ENCODE data around the genes ZNF354C, HNRNPH1 and MGAT4B.

DNA sequence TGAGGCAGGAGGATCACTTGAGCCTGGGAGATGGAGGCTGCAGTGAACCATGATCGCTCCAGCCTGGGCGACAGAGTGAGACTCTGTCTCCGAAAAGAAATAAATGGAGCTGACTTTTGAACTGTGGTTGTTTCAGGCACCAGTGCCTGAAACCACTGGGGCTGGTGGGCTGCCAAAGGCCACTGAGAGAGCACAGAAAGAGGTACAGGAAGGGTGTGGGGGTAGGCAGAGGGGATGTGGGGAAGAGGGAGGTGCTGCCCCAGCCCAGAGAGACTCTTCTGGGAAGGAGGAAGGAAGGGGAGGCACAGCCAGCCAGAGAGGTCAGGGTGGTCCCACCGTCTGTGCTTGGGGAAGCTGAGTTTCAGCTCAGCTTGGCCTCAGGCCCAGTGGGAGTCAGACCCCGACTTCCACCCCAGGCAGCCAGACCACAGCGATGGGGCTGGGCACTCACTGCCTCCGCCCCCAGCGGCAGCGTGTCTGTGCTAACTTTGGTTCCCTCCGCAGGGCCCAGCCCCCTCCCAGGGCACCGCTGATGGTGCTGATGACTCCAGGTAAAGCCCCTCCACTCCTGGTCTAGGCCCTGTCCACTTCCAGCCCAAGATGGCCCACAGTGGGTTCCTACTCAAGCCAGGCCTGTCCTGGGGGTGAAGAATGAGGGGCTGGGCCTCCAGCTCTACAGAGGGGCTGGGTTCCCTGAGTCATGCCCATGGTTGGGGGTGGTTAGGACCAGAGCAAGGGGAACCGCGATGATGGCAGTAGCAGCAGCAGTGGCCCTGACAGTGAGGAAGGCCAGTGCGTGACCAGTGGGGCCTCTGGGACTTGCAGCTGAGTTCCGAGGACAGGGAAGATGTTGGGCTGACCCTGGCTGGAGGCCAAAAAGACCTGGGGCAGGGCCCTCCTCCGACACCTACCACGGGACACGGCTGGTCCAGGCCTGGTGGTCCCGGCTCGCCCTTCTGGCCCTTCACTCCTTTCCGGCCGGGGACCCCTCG lies 8.8 kb upstream of the PHYKPL start:
- PRO-cap, 4 experiments, result peak in 1 of 4 experiments; most common plus-strand start position 305 of the sequence (in 1); most common minus-strand start position 157 of the sequence (in 1)
- RAMPAGE, long total RNA, 2 experiments, result no peak in any of the 2 experiments

GRCh38 chr5:178428811-178429480 lies 161.2 kb downstream of the COL23A1 start:
- PRO-cap, 4 experiments, result no peak in any of the 4 experiments
- RAMPAGE, long total RNA, 2 experiments, result no peak in any of the 2 experiments

- PRO-cap, 4 experiments, result no peak in any of the 4 experiments
- RAMPAGE, long total RNA, 2 experiments, result no peak in any of the 2 experiments
Observed at GRCh38 chr5:178545100-178545563, 45.1 kb downstream of the COL23A1 start.

DNA sequence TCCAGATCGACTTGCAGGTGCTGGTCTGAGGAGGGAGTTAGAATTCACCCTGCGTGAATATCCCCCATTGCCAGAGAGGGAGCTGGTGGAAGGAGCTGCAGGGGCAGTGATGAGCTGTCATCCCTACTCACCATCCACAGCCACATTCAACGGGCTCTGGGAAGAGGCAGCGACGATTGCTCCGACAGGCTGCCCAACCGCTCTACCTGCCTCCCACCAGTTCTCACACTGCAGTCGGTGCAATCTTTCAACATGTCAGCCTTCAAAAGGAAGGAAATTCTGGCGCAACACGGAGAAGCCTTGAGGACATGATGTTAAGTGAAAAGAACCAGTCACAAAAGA lies 40.9 kb upstream of the CLK4 start:
- PRO-cap, 4 experiments, result no peak in any of the 4 experiments
- RAMPAGE, long total RNA, 2 experiments, result no peak in any of the 2 experiments

- PRO-cap, 4 experiments, result peak in 4 of 4 experiments; most common plus-strand start chr5:179060373 (in 4); most common minus-strand start chr5:179060254 (in 3)
- RAMPAGE, long total RNA, 2 experiments, result start-site peak on the plus strand in 1 of 2 experiments, at chr5:179060336-179060456 at its widest, 14 reads per replicate
Observed at GRCh38 chr5:179059945-179060925, at the start of gene ZNF354C. Gene ZNF354C (plus strand): TSS chr5:179060373.

DNA sequence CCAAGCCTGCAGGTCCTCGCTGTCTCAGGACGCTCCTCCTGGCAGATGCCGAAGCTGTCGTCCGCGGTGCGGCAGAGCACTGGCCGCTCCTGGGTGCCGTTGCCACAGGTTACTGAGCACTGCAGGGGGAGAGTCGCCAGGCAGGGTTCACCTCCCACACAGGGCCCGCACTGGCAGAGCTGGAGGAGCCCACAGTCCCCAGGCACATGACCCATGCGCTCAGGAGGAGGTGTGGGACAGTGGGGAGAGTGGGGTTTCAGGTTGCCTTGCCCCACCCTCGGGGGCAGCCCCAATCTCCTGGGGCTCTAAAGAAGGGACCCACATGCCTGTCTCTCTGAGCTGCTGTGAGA lies 62.5 kb downstream of the ZNF354C start:
- PRO-cap, 4 experiments, result no peak in any of the 4 experiments
- RAMPAGE, long total RNA, 2 experiments, result no peak in any of the 2 experiments

- PRO-cap, 4 experiments, result peak in 1 of 4 experiments; most common plus-strand start chr5:179379322 (in 1)
- RAMPAGE, long total RNA, 2 experiments, result no peak in any of the 2 experiments
Observed at GRCh38 chr5:179379256-179379524, 33.9 kb upstream of the ADAMTS2 start.

- PRO-cap, 4 experiments, result no peak in any of the 4 experiments
- RAMPAGE, long total RNA, 2 experiments, result no peak in any of the 2 experiments
Observed at GRCh38 chr5:179558792-179559288, 8.5 kb downstream of the RUFY1 start.

- PRO-cap, 4 experiments, result peak in 4 of 4 experiments; most common plus-strand start chr5:179623983 (in 3); most common minus-strand start chr5:179623669 (in 4)
- RAMPAGE, long total RNA, 2 experiments, result start-site peak on the minus strand in 2 of 2 experiments, at chr5:179623636-179623694 at its widest, 330 to 454 reads per replicate
Observed at GRCh38 chr5:179623541-179624091, at the start of gene HNRNPH1. Gene HNRNPH1 (minus strand): TSS chr5:179623671.

GRCh38 chr5:179792664-179793335 lies 986 bp upstream of the LTC4S start:
- PRO-cap, 4 experiments, result no peak in any of the 4 experiments
- RAMPAGE, long total RNA, 2 experiments, result no peak in any of the 2 experiments

- PRO-cap, 4 experiments, result peak in 4 of 4 experiments; most common plus-strand start chr5:179796169 (in 4); most common minus-strand start chr5:179795992 (in 3)
- RAMPAGE, long total RNA, 2 experiments, result no peak in any of the 2 experiments
Observed at GRCh38 chr5:179795719-179796449, 2.1 kb downstream of the LTC4S start.

- PRO-cap, 4 experiments, result peak in 4 of 4 experiments; most common plus-strand start chr5:179806077 (in 4); most common minus-strand start chr5:179805855 (in 1)
- RAMPAGE, long total RNA, 2 experiments, result no peak in any of the 2 experiments
Observed at GRCh38 chr5:179805592-179806148, 996 bp downstream of the MGAT4B start.

GRCh38 chr5:179806149-179807246 lies at the start of gene MGAT4B:
Gene MGAT4B (minus strand): TSS chr5:179806866.
- PRO-cap, 4 experiments, result peak in 4 of 4 experiments; most common plus-strand start chr5:179806396 (in 4); most common minus-strand start chr5:179806334 (in 4)
- RAMPAGE, long total RNA, 2 experiments, result start-site peak on the plus strand in 1 of 2 experiments, at chr5:179806417-179807107 at its widest, 51 to 70 reads per replicate; start-site peak on the minus strand in 2 of 2 experiments, at chr5:179806513-179806641 at its widest, 20 to 71 reads per replicate

- PRO-cap, 4 experiments, result peak in 4 of 4 experiments; most common minus-strand start chr5:179820766 (in 4)
- RAMPAGE, long total RNA, 2 experiments, result no peak in any of the 2 experiments
Observed at GRCh38 chr5:179820126-179820844, 420 bp upstream of the SQSTM1 start.

GRCh38 chr5:179871257-179871918 lies 12.8 kb upstream of the MRNIP start:
- PRO-cap, 4 experiments, result no peak in any of the 4 experiments
- RAMPAGE, long total RNA, 2 experiments, result no peak in any of the 2 experiments

- PRO-cap, 4 experiments, result peak in 1 of 4 experiments; most common plus-strand start chr5:179923730 (in 1)
- RAMPAGE, long total RNA, 2 experiments, result no peak in any of the 2 experiments
Observed at GRCh38 chr5:179923668-179923957, 15.9 kb upstream of the TBC1D9B start.

GRCh38 chr5:179991226-179991881 lies 80.2 kb downstream of the RNF130 start:
- PRO-cap, 4 experiments, result no peak in any of the 4 experiments
- RAMPAGE, long total RNA, 2 experiments, result no peak in any of the 2 experiments

DNA sequence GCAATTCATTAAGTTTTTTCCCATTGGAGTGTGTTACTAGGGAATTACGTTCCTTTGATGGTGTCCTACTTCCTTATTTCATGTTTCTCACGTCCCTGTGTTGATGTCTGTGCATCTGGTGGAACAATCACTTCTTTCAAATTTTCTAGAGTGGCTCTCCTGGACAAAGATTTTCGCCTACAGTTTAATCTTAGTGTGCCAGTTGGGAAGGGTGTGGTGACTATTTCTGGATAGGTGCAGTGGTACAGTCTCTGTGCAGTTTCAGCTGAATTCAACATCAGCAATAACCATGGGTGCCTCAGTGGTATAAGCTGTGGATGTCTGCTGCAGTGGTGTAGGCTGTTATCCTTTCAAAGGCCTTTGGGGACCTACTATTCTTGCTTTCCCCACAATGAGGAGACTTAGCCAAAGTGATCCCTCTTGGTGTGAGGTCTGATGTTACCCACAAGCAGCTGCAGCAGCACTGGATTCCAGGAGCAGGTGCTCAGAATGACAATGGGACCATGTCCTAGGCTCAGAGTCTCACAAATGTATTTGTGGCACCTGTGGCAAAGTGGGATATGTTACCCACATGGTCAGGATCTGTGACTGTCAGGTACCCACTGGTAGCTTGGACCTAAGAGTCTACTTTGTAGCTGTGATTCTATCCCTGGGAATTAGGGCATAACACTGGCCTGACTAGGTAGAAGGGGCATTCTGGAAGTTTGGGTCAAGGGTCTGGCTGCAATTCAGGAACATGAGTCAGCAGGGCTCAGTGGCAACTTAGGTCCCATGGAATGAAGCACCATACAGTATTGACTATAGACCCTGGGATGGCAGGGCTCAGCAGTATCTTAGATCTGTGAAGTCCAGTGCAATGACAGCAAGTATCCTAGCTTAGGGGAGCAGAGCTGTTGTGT lies 70.4 kb downstream of the RNF130 start:
- PRO-cap, 4 experiments, result no peak in any of the 4 experiments
- RAMPAGE, long total RNA, 2 experiments, result no peak in any of the 2 experiments

DNA sequence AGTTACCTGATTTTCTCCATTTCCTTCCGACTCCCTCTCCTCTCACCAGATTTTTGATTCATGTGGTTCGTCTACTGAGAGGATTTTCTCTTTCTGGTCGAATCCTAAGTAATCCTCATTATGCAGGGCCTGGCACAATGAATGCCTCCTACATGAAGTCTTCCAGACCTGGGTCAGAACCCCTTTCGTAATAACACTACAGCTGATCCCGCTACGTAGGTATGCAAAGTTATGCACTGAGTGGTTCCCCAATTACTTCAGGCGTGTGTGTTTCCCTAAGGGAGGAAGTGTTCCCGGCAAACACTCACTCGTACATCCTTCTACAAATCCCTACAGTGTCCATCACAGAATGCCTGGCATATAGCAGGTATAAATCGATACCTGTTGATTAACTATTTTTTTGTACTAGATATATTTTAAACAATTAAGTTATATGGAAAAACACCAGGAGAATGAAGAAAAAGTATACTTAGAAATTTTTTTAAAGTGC lies 43.1 kb downstream of the RNF130 start:
- PRO-cap, 4 experiments, result no peak in any of the 4 experiments
- RAMPAGE, long total RNA, 2 experiments, result no peak in any of the 2 experiments

DNA sequence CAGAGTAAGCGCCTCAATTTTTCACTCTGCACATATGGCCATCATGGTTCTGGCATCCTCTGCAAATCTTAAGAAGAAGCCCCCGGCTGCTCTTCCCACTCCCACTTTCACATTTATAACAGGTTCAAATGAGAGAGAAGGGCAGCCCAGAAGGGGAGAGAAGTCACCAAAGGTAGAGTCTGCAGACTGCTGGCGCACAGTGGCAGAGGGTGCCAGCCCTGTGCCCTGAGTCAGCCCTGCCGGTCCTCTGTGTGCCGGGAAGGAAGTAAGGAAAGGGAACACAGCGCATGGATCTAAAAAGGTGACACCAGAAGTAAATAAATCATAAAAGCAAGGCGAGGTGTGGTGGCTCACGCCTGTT lies 30.1 kb downstream of the RNF130 start:
- PRO-cap, 4 experiments, result no peak in any of the 4 experiments
- RAMPAGE, long total RNA, 2 experiments, result no peak in any of the 2 experiments

Data from right lobe of liver (tissue), 4 donors.